Skin of body (tissue), 2 donors: ENCODE measurements around a stretch of chr14.

DNA sequence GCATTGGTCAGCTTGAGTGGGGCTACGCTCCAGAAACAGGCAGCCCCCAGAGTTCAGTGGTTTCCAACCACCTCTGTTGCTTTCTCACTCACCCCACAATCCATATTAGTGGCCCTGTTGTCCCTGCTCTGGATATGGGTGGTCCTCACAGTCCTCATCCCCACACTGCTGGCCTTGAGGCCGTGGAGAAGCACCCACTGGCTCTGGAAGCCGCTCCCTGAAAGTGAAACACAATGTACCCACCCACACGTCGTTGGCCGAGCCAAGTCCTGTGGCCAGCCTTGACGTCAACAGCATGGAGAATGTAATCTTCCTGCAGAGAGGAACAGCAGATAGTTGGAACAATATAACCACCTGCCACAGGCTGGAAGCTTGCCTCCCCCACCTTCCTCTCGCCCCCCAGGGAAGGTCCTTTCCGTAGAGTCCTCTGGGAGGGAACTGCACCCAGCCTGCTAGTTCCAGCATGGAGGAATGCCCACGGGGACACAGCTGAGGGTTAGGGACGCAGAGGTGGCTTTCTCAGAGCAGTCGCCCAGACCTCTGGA lies 351.9 kb upstream of the RTL1 start:
- RAMPAGE, long total RNA: no peak

DNA sequence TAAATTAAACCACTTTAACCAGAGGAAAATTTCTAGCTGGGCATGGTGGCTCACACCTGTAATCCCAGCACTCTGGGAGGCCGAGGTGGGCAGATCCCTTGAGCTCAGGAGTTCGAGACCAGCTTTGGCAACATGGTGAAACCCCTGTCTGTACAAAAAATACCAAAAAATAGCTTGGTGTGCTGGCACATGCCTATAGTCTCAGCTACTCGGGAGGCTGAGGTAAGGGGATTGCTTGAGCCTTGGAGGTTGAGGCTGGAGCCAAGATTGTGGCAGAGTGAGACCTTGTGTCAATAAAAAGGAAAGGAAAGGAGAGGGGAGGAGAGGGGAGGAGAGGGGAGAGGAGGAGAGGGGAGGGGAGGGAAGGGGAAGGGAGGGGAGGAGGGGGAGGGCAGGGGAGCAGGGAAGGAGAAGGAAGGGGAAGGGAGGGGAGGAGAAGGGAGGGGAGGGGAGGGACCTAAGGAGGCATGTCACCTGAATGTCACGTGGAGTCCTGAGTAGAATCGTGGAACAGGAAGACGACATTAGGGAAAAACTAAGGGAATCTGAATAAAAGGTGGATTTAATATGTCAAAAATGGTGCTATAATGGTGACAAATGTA lies 42.9 kb upstream of the PPP2R5C start:
- RAMPAGE, long total RNA: no peak

DNA sequence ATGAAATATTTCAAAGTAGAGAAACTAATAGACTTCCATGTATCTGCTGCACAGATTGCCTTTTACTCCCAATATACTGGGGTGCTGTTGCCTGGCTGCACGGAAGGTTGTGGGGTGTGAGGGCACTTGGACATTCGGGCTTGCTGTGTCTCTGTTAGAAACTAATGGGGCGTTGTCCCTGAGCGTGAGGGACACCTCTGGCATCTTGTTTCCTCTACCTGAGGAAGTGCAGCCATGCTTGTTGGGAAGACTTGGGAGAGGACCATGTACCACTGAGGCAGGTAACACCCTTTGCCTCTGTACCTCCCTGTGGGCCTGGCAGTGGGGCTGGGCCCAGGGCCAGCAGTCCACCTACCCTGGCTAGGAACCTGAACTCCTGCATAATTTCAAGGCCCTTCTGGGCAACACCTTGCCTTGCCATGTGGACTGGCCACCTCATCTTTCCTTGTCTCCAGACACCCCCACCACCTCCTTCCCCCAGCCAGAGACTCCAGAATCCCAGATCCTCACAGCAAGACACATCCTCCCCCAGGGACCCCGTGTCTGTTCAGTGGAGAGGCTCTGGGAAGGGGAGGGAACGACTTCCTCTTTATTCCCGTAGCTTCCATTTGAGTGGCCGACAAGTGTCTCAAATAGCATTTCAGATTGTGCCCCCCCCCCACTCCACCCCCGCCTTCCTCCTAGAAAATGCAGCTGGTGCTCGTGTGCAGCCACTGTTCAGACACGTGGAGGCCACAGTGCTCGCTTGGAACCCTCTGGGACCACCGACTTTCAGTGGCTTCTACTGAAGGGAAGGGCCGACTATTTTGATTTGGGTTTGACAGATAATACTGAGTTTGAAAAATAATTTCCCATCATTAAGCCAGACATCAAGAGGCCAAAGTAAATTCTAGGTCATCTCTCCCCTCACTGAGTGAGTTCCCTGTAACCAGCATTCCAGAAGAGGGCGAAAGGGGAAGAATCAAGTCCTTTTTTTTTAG lies 14.2 kb downstream of the PPP2R5C start:
- RAMPAGE, long total RNA: no peak

DNA sequence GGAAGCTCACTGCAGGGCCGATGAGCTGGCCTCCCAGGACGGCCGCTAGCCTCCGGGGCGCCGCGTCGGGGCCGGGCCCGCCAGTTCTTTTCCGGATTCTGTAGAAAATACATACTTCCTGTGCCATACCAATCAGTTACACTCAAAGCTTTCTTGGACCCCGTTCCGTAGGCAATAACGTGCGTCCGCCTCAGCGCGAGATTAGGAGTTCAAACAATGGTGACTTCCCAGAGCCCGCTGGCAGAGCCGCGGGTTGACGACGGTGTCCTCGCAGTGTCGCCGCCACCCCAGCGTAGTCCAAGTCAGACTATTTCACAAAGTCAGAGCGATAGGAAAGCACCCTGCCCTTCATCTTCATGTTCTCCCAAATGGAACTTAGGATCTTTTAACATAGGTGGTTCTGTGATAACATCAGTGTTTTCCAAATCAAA lies 39.1 kb upstream of the DYNC1H1 start:
- RAMPAGE, long total RNA: no peak

DNA sequence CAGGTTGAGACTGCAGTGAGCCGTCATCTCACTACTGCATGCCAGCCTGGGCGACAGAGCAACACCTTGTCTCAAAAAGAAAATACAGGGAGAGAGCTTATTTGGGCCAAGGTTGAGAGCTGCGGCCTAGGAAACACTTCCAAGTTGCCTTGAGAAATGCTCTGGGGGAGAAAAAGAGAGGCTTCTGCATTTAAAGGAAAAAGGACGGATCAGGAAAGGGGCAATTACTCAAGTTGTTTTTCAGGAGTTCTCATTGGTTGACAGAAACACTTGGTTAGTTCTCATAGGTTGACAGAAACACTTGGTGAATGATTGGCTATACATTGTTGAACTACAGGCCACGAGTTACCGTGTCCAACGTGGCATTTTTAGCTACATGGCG lies 34.9 kb upstream of the DYNC1H1 start:
- RAMPAGE, long total RNA: no peak

DNA sequence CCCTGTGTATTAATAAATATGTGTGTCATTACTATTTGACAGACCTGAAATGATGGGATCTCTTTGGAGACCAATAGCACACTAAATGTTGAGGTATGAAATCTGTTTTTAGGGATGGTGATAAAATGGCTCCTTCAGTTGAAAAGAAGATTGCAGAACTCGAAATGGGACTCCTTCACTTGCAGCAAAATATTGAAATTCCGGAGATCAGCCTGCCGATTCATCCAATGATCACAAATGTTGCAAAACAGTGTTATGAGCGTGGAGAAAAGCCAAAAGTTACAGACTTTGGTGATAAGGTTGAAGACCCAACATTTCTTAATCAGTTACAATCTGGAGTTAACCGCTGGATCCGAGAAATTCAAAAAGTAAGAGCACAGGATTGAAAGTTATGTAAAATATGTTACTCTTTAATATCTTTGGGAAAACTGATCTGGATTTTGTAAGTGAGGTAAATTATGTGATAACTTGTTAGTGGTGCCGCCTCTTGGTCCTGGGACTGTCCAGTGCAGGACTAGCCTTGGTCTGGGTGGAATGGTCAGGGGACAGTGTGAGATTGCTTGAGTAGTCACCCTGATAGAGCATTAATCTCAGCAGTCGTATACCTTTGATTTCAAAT lies 15.3 kb downstream of the DYNC1H1 start:
- RAMPAGE, long total RNA: no peak

DNA sequence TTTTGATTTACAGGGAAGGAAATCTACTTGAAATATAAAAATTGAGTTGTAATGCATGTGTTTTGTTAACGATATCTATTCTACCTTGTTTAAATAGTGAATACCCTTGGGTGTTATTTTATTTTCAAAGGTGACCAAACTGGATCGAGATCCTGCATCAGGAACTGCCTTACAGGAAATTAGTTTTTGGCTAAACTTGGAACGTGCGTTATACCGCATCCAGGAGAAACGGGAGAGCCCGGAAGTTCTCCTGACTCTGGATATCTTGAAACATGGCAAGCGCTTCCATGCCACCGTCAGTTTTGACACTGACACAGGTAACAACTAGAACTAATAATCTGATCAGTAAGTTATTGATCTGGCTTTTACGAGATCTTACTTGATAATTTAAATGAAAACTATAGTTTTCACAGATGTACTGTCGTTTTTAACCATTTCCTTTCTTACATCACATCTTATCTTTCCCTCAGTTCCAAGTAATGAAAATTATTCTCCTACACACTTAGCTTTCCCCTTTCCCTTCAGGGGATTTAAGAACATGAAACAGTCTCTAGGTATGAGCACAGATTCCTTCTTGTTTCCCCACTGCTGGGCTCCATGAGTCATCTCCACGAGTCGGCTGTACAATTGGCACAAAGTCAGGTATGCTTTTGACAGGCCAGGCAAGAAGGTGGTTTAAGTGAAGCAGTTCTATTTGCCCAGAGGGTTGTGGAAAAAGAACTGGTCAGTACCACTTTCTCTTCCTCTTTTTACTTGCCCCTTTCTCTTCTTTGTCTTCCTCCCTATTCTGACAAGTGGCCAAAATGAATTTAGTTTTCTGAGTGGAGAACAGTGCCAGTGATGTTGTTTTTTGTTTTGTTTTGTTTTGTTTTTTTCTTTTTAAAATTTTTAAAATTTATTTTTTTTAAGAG lies 16.1 kb downstream of the DYNC1H1 start:
- RAMPAGE, long total RNA: no peak

GRCh38 chr14:101997833-101998212 lies 33.5 kb downstream of the DYNC1H1 start:
- RAMPAGE, long total RNA: no peak

GRCh38 chr14:102004253-102004629 lies 39.9 kb downstream of the DYNC1H1 start:
- RAMPAGE, long total RNA: no peak

DNA sequence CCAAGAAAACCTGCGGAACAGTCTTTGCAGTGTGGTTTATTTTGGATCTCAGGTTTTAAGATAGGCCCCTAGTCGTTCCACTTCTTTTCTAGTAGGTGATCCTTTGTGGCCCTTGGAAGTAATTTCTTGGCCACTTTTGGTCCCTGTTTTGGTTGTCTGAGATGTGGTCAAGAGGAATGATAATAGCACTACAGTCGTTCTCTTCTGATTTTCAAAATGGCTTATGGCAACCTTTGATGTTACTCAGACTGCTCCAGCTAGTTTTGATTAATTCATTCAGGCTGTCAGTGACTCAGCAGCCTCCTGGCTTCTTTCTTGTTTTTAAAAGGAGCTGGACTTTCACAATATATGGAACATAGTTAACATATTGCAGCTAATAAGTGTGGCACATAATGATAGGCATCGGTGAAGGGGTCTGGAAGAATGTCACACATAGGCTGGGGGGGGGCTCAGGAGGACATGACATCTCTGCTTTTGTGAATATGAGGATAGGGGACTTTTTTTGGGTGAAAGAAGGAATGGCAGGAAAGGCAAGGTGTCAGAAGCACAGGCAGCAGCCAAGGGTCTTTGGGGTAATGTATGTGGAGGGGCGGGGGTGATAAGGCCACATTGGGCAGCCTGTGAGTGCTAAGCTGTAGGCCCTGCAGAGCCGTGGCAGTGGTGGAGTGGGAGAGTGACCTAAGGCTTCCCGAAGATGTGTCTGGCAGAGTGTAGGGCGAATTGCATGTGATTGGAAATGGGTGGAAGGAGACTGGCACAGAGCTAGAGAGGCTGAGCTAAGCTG lies 47.5 kb downstream of the WDR20 start:
- RAMPAGE, long total RNA: no peak

DNA sequence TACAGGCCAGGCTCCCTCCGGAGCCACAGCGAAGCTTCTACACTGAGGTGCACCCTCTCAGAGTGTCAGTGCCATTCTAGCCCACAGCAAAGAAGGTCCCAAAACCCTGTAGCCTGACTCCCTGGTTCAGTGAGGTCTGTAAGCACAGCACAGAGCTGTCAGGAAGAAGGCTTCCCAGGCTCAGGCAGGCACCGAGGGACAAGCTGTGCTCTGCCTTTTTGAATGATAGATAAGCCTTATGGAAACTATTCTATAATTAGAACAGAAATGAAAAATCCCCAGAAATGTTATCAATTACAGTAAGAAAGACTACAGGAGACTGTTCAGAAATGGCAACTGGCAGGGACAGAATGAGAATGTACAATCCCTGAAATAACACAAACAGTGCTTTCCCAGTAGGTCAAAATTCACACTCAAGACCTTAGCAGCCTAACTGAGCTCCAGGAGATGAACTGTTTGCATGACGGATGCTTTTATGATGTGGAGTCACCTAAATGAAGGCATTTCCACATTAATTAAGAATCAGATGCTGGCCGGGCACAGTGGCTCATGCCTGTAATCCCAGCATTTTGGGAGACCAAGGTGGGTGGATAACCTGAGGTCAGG lies 40.0 kb downstream of the MOK start:
- RAMPAGE, long total RNA: no peak

GRCh38 chr14:102364757-102365253 lies 2.1 kb downstream of the TECPR2 start:
- RAMPAGE, long total RNA: no peak

GRCh38 chr14:102455381-102455633 lies 54.3 kb downstream of the ANKRD9 start:
- RAMPAGE, long total RNA: no peak

GRCh38 chr14:102498239-102499024 lies 11.1 kb downstream of the ANKRD9 start:
- RAMPAGE, long total RNA: no peak

- RAMPAGE, long total RNA: no peak
Measured at GRCh38 chr14:102511463-102512010, 2.0 kb upstream of the ANKRD9 start.

- RAMPAGE, long total RNA: no peak
Measured at GRCh38 chr14:102524507-102525756, 15.4 kb upstream of the ANKRD9 start.

GRCh38 chr14:102527302-102527867 lies 17.8 kb upstream of the ANKRD9 start:
- RAMPAGE, long total RNA: no peak

DNA sequence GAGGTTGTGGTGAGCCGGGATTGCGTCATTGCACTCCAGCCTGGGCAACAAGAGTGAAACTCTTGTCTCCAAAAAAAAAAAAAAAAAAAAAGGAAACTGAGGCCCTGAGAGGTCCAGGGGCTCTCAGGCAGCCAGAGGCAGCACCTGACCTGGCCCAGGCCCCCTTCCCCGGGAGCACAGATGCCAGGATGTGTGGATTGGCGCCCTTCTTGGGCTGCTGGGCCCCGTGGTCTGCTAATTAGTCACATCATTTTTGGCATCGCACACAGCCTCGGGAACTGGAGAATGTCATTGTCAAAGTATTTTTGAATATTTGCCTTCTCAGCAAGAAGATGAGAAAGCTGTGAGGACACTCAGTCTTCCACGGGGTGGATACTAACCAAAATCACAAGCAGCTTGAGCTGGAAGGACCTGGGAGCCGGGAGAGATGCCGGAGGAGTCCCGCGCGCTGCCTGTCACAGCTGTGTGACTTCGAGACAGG lies 12.6 kb upstream of the RCOR1 start:
- RAMPAGE, long total RNA: no peak

DNA sequence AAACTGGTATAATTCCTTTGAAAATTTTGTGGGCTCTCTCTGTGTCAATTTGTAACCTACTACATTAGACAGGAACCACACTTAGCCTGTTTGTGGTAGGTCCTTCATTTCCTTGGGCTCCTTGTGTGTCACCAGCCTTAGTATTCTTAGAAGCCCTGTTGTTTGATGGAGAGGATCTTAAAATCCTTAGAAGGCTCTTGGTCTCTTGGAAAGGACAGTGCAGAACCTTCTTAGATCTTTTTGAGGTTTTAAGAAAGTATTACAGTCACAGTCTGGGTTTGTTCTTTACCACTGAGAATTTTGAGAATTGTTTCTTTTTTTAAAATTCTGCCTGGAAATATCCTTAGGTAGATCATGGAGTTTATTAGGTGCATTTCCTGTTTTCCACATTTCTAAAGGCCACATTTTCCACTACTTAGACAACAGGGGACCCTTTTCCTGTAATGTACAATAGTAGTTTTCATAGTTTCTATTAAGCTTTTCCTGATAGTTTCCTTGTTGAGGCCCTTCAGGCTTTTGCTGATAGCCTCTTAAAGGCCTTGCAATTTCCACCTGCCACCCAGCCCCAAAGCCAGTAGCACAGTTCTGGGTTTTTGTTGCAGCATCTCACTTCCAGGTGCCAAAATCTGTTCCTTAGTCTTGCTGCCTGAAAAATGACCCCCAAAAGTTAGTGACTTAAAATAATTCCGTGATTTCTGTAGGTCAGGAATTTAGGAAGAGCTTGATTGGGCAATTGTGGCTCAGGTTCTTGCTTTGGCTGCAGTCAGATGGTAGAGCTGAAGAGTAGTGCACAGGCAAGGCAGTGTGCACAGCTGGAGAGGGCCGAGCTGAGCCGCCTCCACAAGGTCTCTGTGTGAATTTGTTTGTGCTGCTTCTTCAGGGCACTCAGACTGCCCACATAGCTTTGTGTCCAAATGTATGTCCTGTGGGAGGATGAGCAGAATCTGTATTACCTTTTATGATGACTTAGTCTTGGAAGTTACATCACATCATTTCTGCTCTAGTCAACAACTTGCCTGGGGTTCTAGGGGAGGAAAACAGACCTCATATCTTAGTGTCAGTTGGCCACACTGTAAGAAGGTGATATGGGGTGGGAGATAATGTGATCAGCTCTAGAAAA lies 53.0 kb downstream of the RCOR1 start:
- RAMPAGE, long total RNA: no peak

- RAMPAGE, long total RNA: no peak
Measured at GRCh38 chr14:102707222-102707550, 70.1 kb upstream of the TRAF3 start.